ENCODE results near the genes TDRD3, PCDH20 and KLF5.

- PRO-cap, result bidirectional peak, plus-strand start at chr13:60397648, minus-strand start at chr13:60396914
These were observed at the start of gene TDRD3 for GRCh38 chr13:60396741-60397674. Gene TDRD3, plus strand, starts transcription at chr13:60397220.

- PRO-cap, result no peak
These were observed 12.6 kb downstream of the TDRD3 start for GRCh38 chr13:60409402-60410245.

DNA sequence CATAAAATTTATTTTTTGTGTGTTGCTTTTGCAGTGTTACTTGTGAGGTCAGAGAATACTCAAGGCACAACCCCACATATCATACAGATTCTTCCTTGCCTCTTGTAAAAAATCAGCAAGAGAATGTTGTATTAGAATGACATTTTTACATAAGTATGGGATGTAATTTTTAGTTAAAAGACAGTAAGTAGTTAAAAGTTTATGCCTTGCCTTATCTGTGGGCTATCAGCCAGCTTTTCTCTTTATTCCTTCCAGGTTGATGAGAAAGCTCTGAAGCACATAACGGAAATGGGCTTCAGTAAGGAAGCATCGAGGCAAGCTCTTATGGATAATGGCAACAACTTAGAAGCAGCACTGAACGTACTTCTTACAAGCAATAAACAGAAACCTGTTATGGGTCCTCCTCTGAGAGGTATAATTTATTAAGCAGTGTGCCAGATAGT is 112.5 kb downstream of the TDRD3 start:
- PRO-cap, result no peak

DNA sequence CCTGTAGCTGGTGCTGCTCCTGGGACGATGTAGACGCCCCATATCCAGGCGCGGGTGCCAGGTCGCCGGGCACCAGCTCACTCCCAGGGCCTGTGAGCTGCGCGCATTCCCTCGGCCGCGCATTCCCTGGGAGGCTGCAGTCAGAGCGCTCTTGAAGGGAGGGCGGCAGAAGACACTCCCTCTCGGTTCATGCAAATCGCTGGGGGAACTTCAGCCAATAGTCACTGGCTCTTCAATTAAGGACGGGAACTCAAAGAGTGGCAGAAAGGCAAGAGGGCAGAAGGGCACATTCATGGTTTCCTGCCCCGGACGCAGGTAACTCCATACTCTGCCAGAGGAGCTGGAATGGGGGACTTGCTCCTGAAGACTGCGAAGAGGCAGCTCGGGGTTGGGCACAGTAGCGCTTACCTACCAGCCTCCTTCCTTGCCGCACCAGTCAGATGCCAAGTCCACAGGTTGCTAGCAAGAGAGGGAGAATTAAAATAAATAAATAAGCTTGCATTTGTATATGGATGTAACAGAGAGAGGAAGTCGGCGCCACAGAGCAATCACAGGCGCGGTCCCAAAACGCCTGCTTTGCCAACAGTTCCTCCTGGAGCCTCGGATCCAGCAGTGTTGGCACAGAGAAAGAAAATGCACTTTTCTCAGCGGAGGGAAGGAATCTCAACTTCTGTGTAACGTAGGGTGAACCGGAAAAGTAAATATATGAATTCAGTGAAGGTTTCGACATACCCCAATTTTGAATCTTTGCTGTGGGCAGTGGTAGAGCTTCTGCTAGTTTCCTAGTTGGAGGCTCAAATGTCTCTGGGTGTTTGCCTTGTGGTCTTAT is at the start of gene PCDH20:
TSS of gene PCDH20 (minus strand) at position 814 of the 829 bp plus-strand sequence.
- PRO-cap, result bidirectional peak, plus-strand start at position 263 of the sequence, minus-strand start at position 128 of the sequence

DNA sequence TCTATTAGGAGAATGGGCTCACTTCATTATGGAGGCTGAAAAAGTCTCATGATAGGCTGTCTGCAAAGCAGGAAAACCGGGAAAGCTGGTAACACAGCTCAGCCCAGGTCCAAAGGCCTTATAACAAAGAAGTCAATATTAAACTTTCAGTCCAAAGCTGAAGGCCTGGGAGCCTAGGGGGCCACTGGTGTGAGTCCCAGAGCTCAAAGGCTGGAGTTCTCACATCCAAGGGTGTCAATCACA is 249.0 kb upstream of the PCDH20 start:
- PRO-cap, result no peak

GRCh38 chr13:67134216-67134664 is 95.9 kb downstream of the PCDH9 start:
- PRO-cap, result no peak

- PRO-cap, result no peak
These were observed 1031.1 kb upstream of the PCDH9 start for GRCh38 chr13:68261179-68261739.

DNA sequence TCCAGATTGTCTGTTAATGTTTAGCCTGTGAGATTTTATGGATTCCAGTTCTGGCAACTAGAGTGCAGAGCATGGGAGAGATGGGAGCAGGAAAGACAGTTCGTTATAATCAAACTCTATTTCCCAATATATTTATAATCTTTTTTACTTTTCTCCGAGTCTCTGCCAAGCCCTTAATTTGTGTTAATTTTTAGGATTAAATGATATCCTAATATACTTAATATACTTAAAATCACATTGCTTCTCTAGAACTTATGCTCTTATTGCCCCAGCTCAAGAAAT is 272.7 kb upstream of the KLHL1 start:
- PRO-cap, result no peak

GRCh38 chr13:71625061-71625619 is 241.9 kb downstream of the DACH1 start:
- PRO-cap, result no peak

DNA sequence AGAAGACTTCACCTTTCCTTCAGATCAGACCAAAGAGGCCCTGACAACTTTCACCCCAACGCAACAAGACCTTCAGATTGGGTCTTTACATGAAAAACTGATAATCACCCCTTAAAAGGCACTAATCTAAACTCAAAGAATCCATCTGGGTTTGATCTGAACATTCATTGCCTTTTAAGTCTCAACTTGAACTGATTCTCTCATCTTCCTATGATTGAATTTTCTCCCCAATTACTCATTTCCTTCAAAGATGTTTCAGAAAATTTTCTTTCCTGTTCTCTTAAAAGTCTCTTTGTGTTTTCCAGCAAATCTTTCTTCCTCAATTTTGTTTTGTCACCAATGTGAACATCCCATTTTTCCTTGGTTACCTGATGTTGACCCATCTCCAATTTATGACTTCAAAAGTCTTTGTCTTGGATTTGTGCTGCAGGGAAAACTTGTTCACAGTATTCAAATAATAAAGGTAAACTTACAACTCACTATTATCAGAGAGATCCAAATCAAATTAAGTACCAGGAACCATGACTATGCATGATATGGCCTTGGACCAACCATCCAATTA is 234.3 kb downstream of the DACH1 start:
- PRO-cap, result no peak

GRCh38 chr13:72537938-72538192 is 189.6 kb downstream of the MZT1 start:
- PRO-cap, result no peak

- PRO-cap, result no peak
These were observed 615 bp downstream of the MZT1 start for GRCh38 chr13:72726554-72727473.

GRCh38 chr13:72800430-72801053 is 18.6 kb downstream of the PIBF1 start:
- PRO-cap, result no peak

GRCh38 chr13:72897905-72898478 is 116.1 kb downstream of the PIBF1 start:
- PRO-cap, result no peak

DNA sequence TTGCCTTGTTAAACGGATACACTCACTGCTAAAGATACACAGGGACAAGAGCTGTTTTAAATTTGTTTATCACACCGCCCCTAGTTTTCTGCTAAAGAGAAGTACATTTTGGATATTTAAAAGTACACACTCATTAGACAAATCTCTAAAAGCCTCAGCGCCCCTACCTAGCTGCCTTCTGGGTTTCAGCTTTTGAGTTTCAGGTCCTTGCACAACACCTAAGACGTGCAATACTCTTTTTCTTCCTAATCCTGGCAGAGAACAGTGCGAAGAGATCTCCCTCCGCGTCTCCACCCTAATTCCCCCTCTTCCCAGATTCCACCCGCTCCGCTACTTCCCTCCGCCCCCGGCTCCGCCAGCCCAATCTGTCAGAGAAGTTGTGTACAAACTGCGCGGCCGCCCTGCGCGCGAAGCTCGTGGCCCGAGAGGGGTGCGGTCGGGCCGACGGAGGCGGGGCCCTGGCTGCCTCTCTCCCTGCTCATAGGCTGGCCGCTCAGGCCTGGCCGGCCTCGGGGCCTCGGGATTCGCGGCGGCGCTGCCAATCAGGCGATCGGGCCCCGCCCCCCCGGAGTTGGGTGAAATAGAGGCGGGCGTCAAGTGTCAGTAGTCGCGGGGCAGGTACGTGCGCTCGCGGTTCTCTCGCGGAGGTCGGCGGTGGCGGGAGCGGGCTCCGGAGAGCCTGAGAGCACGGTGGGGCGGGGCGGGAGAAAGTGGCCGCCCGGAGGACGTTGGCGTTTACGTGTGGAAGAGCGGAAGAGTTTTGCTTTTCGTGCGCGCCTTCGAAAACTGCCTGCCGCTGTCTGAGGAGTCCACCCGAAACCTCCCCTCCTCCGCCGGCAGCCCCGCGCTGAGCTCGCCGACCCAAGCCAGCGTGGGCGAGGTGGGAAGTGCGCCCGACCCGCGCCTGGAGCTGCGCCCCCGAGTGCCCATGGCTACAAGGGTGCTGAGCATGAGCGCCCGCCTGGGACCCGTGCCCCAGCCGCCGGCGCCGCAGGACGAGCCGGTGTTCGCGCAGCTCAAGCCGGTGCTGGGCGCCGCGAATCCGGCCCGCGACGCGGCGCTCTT is at the start of gene KLF5:
TSS of gene KLF5 (plus strand) at position 606 of the 1,065 bp plus-strand sequence.
- PRO-cap, result bidirectional peak, plus-strand start at position 606 of the sequence, minus-strand start at position 292 of the sequence

DNA sequence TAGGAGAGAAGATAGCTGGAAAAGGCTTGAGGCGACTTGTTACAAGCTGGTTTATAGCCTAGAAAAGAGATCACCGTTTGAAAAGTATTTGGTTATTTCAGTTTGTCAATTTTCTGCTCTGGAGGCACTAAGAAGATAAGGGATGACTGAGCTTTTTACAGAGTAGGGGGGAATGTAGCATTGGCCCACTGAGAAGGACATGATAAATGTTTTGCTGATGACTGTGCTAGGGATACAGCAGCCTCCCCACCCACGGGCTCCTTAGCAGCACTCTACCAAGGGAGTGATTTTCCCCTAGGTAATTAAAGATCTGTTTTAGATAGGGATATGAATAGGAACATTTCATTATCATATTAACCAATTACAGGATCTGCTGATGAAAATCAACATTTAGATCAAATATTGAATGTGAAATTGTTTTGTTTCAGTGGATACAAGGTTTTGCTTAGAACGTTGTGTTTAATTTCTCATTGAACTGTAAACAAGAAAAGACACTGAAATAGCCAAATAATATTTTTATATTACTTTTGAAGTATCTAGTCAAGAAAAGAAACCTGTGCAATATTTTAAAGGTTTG is 2.1 kb downstream of the KLF5 start:
- PRO-cap, result unidirectional peak, minus-strand start at position 274 of the sequence

- PRO-cap, result no peak
These were observed 656.6 kb downstream of the KLF5 start for GRCh38 chr13:73714912-73716199.

GRCh38 chr13:74575647-74576243 is 906.2 kb downstream of the TBC1D4 start:
- PRO-cap, result no peak

- PRO-cap, result no peak
These were observed 348.9 kb downstream of the TBC1D4 start for GRCh38 chr13:75133102-75133379.

DNA sequence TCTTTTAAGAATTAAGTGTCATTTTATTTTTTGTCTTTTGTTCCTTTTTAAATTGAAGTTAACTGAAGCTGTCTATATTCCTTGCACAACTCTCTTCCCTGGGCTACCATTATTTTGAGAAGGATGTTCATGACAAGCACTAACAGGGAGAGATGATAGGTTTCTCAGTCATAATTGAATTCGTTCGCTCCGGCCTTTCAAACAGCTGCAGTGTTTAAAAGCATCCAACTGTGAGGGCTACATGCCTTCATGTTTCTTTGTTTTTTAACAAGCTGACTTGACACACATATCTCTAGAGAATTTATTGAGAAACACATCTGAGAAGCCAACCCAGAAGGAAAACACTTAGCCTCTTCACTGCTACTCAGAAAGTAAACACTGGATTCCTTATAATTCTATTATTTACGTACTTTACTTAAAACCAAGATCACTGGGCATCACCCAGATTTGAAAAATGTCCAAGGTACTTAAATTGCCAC is 76.0 kb downstream of the TBC1D4 start:
- PRO-cap, result no peak

Data from Metastatic Lung Carcinoma in the Adrenal Gland (tissue), 1 donor.